Adrenal gland (tissue), 7 donors: ENCODE measurements around a stretch of chr5.

GRCh38 chr5:55390392-55390997 is 82.7 kb downstream of the MTREX start:
- PRO-cap, 3 experiments: peak in 1 of 3 experiments; most common minus-strand start chr5:55390535 (in 1)
- RAMPAGE, long total RNA, 4 experiments: no peak in any of the 4 experiments
- RRBS: no CpG with 5 or more reads among the region's 3 CpGs

DNA sequence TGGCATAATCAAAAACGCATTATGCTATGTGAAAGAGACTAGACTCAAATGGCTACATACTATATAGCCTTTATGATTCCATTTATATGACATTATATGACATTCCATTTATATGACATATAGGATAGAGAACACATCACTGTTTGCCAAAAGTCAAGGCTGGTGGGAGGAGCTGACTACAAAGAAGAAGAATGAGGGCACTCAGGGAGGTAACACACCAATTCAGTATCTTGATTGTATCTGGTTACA is 24.6 kb downstream of the PLPP1 start:
- PRO-cap, 3 experiments: no peak in any of the 3 experiments
- RAMPAGE, long total RNA, 4 experiments: no peak in any of the 4 experiments
- RRBS: no CpG with 5 or more reads among the region's 1 CpG

DNA sequence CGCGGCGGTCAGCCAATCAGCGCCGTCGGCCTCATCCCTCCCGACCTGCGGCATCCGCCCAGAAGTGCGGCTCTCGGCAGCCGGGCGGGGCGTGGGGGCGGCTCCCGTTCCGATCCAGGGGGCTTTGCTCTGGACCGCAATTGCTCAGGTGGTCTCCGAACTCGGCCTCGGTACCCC is 247 bp upstream of the PLPP1 start:
- PRO-cap, 3 experiments: peak in 3 of 3 experiments; most common plus-strand start position 61 of the sequence (in 2)
- RAMPAGE, long total RNA, 4 experiments: no peak in any of the 4 experiments
- RRBS: no CpG with 5 or more reads among the region's 21 CpGs

DNA sequence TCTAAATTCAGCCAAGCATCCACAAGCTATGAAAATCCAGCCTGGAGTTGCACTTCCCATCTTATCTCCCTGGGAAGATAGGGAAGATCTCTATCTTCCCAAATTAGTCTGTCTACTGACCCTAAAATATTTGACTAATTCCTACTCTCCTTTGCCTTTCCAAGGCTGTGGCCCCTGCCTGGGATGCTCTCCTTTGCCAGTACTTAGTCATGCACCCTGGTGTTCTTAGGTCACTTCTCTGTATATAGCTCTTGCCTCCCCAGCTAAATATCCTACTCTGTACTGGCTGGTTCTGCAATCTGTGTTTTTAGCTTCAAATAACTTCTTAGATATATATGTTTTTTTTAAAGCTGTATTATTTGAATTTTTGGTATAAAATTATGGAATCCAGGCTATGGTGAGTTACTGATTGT is 44.1 kb upstream of the PLPP1 start:
- PRO-cap, 3 experiments: no peak in any of the 3 experiments
- RAMPAGE, long total RNA, 4 experiments: no peak in any of the 4 experiments

GRCh38 chr5:55853289-55853708 is 2.1 kb downstream of the IL31RA start:
- PRO-cap, 3 experiments: no peak in any of the 3 experiments
- RAMPAGE, long total RNA, 4 experiments: no peak in any of the 4 experiments
- RRBS: no CpG with 5 or more reads among the region's 2 CpGs

GRCh38 chr5:55868680-55869158 is 17.6 kb downstream of the IL31RA start:
- PRO-cap, 3 experiments: peak in 1 of 3 experiments; most common plus-strand start chr5:55869039 (in 1); most common minus-strand start chr5:55869064 (in 1)
- RAMPAGE, long total RNA, 4 experiments: no peak in any of the 4 experiments
- RRBS: no CpG with 5 or more reads among the region's 1 CpG

- PRO-cap, 3 experiments: no peak in any of the 3 experiments
- RAMPAGE, long total RNA, 4 experiments: no peak in any of the 4 experiments
- RRBS: 42% methylated on average over 2 of the region's 12 CpGs
These were observed 60.7 kb downstream of the IL6ST start for GRCh38 chr5:55933801-55934790.

- PRO-cap, 3 experiments: no peak in any of the 3 experiments
- RAMPAGE, long total RNA, 4 experiments: no peak in any of the 4 experiments
- RRBS: no CpG with 5 or more reads among the region's 2 CpGs
These were observed 48.7 kb downstream of the IL6ST start for GRCh38 chr5:55946089-55946357.

DNA sequence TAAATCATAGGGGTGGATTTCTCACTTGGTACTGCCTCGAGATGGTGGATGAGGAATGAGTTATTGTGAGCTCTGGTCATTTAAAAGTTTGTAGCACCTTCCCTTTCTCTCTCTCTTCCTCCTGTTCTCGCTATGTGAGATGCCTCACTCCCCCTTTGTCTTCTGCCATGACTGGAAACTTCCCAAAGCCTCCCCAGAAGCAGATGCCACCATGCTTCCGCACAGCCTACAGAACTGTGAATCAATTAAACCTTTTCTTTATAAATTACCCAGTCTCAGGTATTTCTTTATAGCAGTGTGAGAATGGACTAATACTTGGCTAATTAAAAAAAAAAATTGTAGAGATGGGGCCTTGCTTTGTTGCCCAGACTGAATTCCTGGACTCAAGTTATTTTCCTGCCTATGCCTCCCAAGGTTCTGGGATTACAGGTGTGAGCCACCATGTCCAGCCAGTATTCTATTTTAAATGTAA is 19.5 kb downstream of the IL6ST start:
- PRO-cap, 3 experiments: peak in 1 of 3 experiments; most common minus-strand start position 129 of the sequence (in 1)
- RAMPAGE, long total RNA, 4 experiments: no peak in any of the 4 experiments
- RRBS: no CpG with 5 or more reads among the region's 3 CpGs

- PRO-cap, 3 experiments: peak in 1 of 3 experiments; most common plus-strand start chr5:55992165 (in 1); most common minus-strand start chr5:55992009 (in 1)
- RAMPAGE, long total RNA, 4 experiments: no peak in any of the 4 experiments
- RRBS: no CpG with 5 or more reads among the region's 6 CpGs
These were observed 2.8 kb downstream of the IL6ST start for GRCh38 chr5:55991651-55992720.

GRCh38 chr5:56441428-56441895 is 208.3 kb upstream of the ANKRD55 start:
- PRO-cap, 3 experiments: peak in 1 of 3 experiments; most common plus-strand start chr5:56441678 (in 1)
- RAMPAGE, long total RNA, 4 experiments: no peak in any of the 4 experiments
- RRBS: no CpG with 5 or more reads among the region's 2 CpGs

GRCh38 chr5:56465043-56465242 is 231.8 kb upstream of the ANKRD55 start:
- PRO-cap, 3 experiments: no peak in any of the 3 experiments
- RAMPAGE, long total RNA, 4 experiments: no peak in any of the 4 experiments
- RRBS: no CpG with 5 or more reads among the region's 1 CpG

DNA sequence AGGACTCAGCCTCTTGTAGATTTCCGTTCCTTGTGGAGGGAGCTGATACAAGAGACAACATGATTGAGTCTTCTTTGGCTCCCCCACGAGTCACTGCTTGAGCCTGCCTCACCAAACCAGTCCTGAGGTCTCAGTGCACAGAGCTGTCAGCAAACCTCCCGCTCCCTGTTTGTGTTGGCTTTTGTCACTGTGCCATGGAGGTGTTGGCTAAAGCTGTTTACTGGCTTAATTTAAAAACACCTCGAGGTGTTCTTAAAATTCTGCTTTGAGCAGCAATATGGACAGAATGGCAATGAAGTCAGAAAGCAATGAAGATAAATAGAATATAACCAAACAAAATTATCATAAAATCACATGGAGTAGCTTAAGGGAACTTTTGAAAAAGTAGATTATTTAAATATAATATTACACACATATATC is 234.1 kb upstream of the ANKRD55 start:
- PRO-cap, 3 experiments: no peak in any of the 3 experiments
- RAMPAGE, long total RNA, 4 experiments: no peak in any of the 4 experiments
- RRBS: no CpG with 5 or more reads among the region's 4 CpGs

GRCh38 chr5:56585907-56586756 is 229.2 kb upstream of the MAP3K1 start:
- PRO-cap, 3 experiments: no peak in any of the 3 experiments
- RAMPAGE, long total RNA, 4 experiments: no peak in any of the 4 experiments
- RRBS: 36% methylated on average over 2 of the region's 19 CpGs

- PRO-cap, 3 experiments: peak in 3 of 3 experiments; most common minus-strand start chr5:56823220 (in 3)
- RAMPAGE, long total RNA, 4 experiments: no peak in any of the 4 experiments
- RRBS: no CpG with 5 or more reads among the region's 6 CpGs
These were observed 7.7 kb downstream of the MAP3K1 start for GRCh38 chr5:56822950-56823473.

DNA sequence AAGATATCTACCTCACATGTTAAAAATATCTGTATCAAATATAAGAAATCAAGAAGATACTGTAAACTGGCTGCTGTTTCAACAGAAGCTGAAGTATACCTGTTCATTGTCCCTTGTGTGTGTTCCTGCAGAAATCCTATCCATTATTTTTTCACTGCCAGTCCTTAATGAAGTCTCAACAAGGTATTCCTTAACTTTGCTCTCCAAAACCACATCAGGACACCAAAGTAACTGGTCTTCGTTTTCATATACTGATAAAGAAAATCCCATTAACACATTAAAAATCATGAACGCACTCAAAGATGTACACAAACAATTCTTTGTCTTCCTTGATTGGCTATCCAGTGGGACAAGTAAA is 18.8 kb downstream of the MIER3 start:
- PRO-cap, 3 experiments: no peak in any of the 3 experiments
- RAMPAGE, long total RNA, 4 experiments: no peak in any of the 4 experiments
- RRBS: no CpG with 5 or more reads among the region's 2 CpGs

- PRO-cap, 3 experiments: no peak in any of the 3 experiments
- RAMPAGE, long total RNA, 4 experiments: no peak in any of the 4 experiments
- RRBS: no CpG with 5 or more reads among the region's 5 CpGs
These were observed 359.2 kb upstream of the ACTBL2 start for GRCh38 chr5:57841514-57842539.

GRCh38 chr5:57889399-57889941 is 406.9 kb upstream of the ACTBL2 start:
- PRO-cap, 3 experiments: peak in 1 of 3 experiments; most common plus-strand start chr5:57889648 (in 1)
- RAMPAGE, long total RNA, 4 experiments: no peak in any of the 4 experiments
- RRBS: no CpG with 5 or more reads among the region's 6 CpGs

GRCh38 chr5:58112984-58113704 is 346.7 kb downstream of the PLK2 start:
- PRO-cap, 3 experiments: no peak in any of the 3 experiments
- RAMPAGE, long total RNA, 4 experiments: no peak in any of the 4 experiments
- RRBS: no CpG with 5 or more reads among the region's 11 CpGs

- PRO-cap, 3 experiments: no peak in any of the 3 experiments
- RAMPAGE, long total RNA, 4 experiments: no peak in any of the 4 experiments
- RRBS: no CpG with 5 or more reads among the region's 4 CpGs
These were observed 186.3 kb downstream of the PLK2 start for GRCh38 chr5:58273505-58274097.